HT-29 (cell line): ENCODE measurements around the genes OR10K2, OR6P1 and ACKR1.

GRCh38 chr1:157994178-157995095 lies 992 bp downstream of the KIRREL1 start:
- RAMPAGE, long total RNA, result no peak

- RAMPAGE, long total RNA, result no peak
Observed at GRCh38 chr1:158002056-158002477, 8.6 kb downstream of the KIRREL1 start.

- RAMPAGE, long total RNA, result no peak
Observed at GRCh38 chr1:158248060-158248550, 6.1 kb upstream of the CD1A start.

- RAMPAGE, long total RNA, result no peak
Observed at GRCh38 chr1:158426137-158426606, at the start of gene OR10K2. TSS of gene OR10K2 (minus strand) at chr1:158426237.

GRCh38 chr1:158570523-158570880 lies at the start of gene OR6P1:
TSS of gene OR6P1 (minus strand) at chr1:158570580.
- RAMPAGE, long total RNA, result no peak

DNA sequence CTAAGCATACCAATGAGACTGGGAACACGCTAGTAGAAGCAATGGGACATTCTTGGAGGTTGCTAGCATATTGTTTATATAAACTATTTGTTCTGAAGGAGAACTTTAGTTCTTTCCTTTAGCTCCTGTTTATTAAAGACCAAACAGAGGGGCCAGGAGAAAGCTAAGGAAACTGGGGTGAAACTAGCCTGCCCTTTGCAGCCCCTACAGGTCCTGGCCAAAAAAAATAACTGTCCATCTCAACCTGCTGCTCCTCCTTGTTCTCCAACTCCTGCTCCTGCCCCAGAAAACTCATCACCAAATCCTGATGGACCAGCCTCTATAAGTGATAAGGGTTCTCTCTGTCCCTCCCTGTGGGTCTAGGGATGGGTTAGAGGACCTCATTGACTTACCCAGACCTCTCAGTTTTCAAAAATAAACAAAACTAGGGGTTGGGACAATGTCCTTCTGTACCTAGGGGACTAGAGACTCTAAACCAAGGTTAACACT lies 10.4 kb upstream of the OR6K3 start:
- RAMPAGE, long total RNA, result no peak

DNA sequence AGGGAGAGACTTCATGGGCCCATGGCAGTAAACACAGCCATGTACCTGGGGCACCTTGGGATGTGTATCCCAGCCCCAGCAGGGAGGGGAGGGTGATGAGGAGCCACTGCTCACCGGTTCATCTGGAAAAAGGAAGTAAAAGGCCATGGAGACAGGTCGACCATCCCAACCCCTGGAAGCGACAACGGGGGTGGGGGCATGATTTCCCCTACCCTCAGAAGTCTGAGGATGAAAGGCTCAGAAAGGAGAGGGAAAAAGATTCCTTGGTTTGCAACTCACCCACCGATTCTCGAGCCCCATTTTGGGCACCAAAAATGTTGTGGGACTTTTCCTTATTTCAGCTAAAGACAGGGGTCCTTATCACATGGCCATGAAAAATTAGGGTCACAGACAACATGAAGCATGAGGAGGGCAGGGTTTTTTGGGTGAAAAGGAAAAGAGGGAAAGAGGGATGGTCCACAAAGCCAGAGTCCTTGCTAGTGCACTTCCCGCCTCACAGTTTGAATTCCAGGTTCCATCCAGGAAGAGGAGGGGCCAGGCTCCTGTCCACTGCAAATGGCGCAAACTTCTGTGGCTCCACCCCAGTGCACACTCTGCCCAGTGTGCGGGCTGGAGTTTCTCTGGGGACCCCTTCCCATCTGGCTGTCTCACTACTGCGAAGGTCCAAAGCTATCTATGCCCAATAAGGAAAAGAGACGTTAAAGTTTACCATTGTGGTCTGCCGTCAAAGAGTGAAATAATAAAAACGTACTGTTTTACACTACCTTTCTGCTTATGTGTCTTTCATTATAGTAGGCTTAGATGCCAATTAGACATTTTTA lies 18.0 kb downstream of the AIM2 start:
- RAMPAGE, long total RNA, result no peak

DNA sequence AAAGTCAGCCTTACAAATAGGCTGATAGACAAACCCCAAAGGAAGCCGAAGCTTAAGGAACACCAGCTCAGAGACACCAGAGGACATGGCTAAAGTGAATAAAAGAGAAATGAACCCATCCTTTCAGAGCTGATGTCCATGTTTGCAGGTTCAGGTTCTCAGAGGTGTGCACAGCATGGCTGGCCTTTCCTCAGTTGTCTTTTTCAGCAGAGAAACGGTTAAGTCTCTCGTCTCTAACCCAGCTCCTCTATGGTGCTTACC lies 263 bp downstream of the AIM2 start:
- RAMPAGE, long total RNA, result no peak

- RAMPAGE, long total RNA, result no peak
Observed at GRCh38 chr1:159203961-159204660, 564 bp upstream of the ACKR1 start.

GRCh38 chr1:159204661-159205141 lies at the start of gene ACKR1:
TSS of gene ACKR1 (plus strand) at chr1:159204875.
- RAMPAGE, long total RNA, result no peak

GRCh38 chr1:159581218-159581753 lies 6.3 kb upstream of the APCS start:
- RAMPAGE, long total RNA, result no peak

DNA sequence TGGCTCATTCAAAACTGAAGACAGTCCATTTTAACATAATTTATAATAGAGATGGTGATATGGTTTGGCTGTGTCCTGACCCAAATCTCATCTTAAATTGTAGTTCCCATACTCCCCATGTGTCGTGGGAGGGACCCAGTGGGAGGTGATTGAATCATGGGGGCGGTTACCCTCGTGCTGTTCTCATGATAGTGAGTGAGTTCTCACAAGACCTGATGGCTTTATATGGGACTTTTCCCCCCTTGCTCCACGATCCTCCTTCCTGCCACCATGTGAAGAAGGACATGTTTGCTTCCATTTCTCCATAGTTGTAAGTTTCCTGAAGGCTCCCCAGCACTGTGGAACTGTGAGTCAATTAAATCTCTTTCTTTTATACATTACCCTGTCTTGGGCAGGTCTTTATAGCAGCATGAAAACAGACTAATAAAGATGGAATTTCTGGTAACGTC lies 4.1 kb downstream of the APCS start:
- RAMPAGE, long total RNA, result no peak

GRCh38 chr1:159593610-159594442 lies 6.2 kb downstream of the APCS start:
- RAMPAGE, long total RNA, result no peak

DNA sequence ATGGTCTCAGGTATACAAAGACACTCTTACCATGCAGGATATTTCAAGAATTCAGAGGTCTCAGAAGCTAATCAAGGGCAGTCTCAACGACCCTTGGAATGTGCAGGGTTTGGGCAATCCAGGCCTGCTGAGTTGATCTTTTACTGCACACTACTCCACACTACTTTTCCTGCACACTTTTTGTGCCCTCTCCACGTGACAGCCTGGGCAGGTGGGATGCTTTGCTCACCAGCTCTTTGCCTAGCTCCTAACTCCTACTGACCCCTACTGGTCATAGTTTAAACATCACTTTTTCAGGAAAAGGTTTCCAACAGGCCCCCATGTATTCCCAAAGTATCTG lies 9.5 kb downstream of the DUSP23 start:
- RAMPAGE, long total RNA, result no peak

DNA sequence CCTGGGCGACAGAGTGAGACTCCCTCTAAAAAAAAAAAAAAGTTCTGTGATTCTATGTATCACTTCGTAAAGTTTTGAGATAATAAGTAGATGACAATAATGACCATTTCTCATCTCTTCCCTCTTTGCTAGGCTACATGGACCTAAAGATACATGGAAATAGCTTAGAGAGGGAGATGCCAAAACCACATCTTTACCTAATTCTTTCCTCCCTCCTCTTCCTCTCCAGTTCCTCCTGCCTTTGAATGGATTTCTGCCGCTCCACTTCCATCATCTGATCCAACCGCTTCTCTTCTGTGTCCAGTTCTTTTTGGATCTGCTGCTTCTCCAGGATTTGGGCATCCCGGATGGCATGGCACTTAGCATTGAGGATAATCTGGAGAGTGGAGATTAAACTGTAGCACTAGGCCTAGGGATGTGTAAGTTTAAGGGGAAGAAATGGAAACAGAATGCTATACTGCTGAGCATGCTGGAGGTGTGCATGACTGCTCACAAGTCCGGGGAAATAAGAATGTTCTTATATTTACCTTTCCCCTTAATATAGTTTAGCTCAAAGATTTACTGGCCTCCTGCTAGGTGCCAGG lies 13.6 kb downstream of the CFAP45 start:
- RAMPAGE, long total RNA, result no peak

DNA sequence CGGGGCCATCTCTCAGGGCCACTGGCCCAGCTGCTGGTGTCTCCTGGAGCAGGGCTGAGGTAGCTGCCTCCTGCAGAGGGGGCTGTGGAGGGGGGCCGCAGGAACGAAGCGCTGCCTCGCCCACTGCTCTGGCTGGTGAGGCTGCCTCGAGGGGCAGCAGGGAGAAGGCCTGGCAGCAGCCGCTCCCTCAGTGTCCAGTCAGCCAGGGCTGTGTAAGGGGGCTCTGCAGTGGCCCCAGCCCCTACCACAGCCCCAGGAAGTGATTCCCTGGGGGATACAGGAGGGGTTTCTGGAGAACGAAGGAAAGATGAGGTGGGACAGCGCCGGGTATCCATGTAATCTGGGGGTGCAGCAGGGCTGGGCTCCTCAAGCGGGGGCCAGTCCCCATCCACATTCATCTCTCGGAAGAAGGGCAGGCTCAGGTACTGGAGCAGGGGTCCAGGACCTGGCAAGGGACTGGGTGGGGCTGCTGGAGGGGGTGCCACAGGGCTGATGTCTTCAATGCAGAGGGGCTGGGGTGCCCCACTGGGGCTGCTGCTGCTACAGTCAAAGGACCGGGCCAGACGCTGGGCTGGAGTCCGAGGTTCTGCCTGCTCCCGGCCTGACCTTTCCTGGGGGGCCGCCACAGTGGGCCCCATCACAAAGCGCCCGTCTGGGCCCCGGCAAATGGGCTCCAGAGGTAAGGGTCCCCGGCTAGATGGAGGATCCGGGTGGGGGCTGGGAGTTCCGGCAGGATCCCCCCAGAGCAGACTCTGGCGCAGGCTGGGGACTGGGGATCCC lies 3.1 kb upstream of the TAGLN2 start:
- RAMPAGE, long total RNA, result no peak

DNA sequence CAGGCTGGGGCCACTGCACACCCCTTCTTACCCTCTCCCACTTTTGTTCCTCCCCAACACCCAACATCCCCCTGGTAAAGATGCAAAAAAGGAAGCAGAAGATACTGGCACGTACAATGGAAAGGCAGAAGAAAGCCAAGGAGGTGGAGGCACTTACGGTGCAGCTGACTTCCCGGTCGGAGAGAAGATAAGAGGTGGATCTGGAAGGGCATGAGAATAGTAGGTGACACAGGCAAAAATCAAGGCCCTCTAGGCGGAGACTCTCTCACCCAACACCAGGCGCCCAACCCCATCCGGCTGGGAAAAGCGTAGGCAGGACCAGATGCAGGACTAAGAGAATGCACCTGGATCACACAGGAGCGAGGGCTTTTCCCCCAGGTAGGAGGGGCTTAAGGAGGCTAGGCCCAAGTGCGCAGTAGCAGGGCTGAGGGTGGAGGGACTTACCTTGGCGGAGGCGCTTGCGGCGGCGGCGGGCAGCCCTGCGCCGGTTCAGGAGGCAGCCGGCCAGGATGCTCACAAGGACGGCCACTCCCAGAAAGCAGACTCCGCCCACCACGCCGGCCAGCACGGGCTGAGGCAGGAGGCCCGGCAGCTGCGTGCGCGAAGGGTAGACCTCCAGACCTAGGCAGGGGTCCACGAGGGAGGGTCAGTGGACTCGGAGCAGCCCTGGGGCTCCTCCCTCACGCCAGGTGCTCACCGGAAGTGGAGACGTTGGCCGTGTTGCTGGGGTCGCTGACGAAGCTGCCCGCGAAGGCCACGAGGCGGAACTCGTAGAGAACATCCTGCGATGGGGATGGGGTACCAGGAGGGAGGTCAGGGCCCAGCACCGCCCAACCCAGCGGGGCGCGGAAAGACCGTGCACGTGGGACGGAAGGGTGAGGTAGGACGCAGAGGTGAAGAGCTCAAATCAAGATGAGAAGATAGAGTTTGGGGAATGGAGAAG lies 4.2 kb upstream of the TAGLN2 start:
- RAMPAGE, long total RNA, result no peak

DNA sequence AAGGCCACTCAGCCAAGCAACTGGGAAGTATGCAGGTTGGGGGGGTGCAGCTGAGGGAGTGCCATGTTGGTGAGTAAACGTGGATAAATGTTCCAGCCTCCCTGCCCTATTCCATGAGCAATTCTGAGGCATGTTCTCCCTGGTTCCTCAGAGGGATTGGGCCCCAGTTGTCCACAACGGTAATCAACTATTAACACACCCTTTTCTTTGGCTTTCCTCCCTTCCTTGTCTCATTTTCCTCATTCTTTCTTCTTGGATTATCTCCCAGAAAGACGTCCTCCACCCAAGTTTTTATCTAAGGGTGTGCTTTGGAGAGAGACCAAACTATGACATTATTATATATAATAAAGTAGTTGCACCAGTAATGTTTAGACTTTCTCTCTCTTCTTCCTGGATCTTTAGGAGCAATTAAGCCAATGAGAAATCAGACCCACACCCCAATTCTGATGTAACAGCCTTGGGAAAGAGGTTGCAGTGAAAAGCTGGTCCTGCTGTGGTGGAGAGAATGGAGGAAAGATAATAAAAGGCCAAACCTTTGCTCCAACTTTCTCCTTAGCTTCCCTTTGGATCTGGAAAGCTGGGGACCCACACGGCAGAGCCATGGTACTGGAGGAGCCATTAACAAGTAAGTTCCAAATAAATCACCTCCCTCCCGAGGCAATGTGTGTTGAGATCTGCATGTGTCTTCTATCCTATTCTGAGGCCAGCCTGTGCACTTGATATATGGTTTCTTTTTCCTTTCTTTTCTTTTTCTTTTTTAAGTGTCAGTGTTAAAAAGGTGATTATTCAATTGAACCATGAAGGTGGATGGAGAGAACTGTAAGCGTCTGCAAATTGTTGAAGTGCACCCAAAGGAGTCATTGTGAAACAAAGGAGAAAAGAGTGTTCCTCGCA lies 7.0 kb upstream of the SLAMF9 start:
- RAMPAGE, long total RNA, result no peak

- RAMPAGE, long total RNA, result no peak
Observed at GRCh38 chr1:159970880-159971765, 17.1 kb upstream of the SLAMF9 start.

DNA sequence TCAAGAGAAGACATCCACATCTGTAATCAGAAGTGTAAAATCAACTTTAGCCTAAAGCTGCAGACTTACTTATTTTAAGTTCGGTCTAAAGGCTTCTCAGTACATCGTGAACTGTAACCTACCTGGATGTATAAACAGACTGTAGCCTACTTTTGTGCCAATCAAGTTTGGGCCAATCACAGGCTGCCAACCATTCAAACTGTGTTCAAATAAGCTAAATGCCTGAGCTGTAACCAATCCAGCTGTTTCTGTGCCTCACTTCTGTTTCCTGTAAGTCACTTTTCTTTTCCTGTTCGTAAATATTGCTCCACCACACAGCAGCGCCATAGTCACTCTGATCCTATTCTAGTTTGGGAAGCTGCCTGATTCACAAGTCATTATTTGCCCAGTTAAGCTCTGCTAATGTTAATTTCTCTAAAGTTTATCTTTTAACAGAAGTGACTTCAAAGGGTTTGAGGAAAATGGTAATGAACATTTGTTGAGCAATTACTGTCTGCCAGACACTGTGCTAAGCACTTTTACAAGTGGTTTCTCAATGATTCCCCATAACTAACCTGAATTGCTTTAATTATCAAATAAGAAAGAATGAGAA lies 37.5 kb upstream of the SLAMF9 start:
- RAMPAGE, long total RNA, result no peak